Iris pigment epithelial cell (primary cell): ENCODE results near the gene NPL.

DNA sequence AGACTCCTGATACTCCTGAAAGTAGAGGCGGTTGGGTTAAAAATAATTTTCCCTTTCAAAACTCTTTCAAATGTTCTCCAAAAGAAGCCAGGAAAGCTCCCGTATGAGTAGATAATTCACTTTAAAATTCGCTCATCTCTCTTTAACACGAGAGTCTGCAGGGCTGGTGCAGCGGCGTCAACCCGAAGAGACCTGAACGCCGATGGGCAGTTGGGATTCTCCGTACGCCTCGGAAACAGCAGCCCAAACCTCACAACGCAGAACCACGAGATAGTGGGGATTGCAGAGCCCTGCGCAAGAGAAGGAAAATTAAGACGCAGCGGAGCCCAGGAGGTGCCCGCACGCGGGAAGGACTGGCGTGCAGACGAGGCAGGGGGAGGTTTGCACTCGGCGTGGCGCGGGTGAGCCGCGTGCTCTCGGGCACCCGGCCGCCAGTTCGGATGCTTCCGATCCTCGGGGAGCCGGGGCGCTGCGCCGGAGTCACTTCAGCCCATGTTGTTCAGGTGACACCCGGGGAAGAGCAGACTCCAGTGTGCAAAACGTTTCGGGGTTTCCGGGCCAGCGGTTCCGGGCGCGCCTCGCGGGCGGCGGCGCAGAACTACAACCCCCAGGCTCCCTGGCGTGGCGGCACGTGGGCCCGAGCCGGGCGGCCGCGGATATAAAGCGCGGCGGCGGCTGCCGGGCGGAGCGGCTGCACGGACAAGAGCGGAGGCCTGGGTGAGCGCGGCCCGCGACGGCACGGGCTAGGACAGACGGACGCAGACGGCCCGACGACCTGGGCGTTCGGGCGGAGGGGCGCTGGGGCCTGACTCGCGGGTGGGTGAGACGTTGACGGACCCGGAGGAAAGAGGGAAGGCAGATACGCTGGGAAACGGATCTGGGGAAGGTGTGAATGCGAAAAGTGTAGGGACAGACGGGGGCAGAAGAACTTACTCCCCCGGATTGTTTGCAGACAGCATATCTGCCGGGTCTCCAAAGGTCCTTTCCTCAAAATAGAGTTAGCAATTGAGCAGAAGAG, at the start of gene NPL:
NPL (plus strand) TSS at position 685 of the 1,018 bp plus-strand sequence.
- RRBS = 4% methylated on average over 31 of the region's 94 CpGs

DNA sequence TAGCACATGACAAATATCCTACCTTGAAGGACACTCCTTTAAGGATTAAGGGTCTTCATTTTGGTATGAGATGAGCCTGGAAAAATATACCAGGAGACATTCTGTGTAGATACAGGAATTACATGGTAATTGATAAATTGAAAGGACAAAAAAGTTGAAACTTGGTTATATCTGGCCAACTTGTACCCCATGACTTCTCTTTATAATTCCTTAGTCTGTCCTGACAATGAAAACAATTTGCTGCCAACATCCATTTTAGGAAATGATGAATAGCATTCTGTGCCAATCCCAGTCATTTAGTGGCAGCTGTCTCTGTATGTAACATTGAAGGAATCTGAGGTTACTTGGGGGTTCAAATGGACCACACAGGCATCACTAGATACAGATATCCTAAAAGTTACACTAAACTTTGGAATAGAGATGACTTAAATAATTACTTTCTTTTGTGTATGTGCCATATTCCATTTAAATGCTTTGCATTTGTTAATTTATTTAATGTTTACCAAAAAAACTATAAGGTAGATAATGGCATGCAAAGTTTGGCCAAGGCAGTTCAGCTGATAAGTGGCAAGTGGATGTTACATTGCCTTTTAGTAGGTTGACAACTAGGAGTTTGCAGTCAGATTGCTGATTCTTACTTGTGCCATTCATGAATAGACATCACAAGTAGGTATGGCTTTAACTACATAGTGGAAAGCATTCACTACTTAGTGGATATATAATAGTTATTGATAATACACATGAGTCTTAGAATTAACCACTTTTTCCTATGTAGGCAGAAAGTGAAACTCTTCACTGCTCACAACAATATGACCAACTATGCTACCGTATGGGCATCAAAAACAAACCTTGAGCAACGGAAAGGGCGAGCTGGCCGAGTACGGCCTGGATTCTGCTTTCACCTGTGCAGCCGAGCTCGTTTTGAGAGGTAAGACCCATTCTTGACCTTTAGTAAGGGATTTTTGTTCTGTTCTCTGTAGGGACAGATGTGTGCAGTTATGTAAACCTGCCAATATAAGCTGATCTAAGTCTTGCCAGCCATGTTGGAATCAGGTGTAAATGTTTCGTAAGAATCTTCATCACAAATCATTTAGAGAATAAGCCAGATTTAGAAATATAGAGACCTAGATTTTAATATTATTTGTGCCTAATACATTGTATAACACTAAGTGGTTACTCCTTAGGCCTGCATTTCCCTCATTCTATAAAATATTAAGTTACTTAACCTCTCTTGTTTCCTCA, 38.5 kb downstream of the DHX9 start:
- RRBS = no CpG with 5 or more reads among the region's 8 CpGs

DNA sequence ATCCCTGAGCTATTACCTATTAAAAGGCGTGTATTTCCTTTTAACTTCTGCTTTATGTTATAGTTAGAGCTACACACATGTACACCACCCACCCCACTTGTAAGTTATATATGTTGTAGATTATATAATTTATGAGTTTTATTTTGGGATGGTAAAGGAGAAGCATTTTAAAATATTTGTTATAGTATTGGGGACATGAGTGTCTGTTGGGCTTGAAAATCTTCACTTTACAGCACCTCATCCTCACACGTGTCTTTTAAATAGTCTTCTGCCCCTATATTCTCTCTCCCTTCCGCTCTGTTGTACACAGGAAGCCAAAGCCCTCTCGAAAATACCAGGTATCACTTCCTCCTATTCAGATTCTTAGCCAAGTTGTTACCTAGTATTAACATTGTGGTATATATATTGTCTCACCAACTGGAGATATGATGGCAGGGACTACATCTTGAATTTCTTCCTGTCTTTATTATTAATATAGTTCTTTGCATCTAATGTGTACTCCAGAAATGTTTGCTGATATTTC, 25.4 kb downstream of the LAMC1 start:
- RRBS = no CpG with 5 or more reads among the region's 4 CpGs

- RRBS = no CpG with 5 or more reads among the region's 7 CpGs
These were observed 34.0 kb downstream of the LAMC1 start for GRCh38 chr1:183057248-183057580.

DNA sequence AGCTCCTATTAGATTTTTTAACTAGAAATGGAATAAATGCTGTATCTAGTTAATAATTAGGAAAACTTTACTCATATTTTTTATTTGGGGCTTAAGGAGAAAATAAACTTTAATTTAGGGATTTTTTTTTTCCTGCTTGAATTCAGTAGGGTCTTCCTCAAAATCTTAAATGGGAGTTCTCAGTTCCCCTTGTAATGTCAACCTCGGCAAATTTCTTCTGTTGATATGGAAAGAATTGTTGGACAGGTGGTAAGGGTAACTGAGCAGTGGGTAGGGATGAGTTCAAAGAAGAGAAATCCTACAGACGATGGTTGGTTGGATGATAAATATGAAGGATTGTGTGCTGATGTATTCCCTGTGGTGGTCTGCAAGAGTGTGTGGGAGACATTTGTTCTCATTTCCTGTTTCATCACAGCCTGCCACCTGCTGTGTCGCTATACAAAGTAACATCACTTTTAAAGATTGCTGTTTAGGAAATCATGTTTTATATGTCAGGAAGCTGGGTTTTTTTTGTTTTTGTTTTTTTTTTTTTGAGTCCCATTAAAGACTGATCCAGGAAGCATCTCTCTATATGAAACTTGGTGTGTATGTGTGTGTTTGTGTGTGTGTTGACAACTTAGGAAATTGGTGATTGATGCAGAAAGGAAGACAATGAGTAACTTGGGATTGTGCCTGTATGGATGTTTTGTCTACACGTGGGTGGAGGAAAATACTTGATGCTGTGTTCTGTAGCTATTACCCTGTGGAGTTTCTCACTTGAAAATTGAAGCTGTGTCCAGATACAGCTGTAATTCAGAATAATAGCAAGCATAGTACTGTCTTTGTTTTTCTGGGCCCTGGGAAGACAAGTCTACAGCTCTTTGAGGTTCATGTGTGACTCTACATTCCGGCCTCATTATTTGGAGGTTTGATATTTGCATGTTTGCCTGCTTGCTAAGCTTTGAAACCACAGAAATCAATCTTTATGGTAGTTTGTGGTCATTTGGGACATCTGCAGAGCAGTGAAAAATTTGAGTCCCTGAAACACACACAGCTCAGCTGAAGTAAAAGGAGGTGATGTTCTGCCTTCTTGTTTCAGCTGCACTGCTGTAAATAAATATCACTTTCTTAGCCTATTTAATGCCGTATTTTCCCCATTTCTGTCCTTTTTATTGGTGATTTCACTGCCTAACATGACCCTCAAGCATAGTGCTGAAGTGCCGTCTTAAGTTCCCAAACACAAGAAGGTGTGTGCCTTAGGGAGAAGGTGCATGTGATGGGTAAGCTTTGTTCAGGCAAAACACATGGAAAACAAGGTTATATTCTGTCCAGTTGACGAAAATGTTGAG, 47.8 kb downstream of the LAMC1 start:
- RRBS = no CpG with 5 or more reads among the region's 8 CpGs

DNA sequence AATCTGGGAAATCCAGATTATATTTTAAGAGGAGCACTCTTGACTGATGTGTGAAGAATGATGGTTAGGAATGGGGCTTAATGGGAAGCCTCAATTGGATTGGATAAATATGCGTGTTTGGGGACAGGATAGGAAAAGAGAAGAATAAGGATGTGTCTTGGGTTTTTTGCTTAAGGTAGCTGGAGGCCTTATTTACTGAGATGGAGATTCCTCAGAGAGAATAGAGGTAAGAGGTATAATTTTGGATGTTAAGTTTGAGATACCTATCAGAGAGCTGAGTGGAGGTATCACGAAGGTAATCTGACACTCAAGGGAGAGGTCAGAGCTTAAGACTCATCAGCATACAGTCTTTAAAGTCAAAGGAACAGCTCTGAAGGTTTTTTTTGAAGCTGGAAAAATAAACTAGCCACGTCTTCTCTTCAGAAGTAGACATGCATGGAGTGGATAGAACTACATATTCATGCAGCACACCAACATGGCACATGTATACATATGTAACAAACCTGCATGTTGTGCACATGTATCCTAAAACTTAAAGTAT, 58.1 kb upstream of the LAMC2 start:
- RRBS = no CpG with 5 or more reads among the region's 3 CpGs

DNA sequence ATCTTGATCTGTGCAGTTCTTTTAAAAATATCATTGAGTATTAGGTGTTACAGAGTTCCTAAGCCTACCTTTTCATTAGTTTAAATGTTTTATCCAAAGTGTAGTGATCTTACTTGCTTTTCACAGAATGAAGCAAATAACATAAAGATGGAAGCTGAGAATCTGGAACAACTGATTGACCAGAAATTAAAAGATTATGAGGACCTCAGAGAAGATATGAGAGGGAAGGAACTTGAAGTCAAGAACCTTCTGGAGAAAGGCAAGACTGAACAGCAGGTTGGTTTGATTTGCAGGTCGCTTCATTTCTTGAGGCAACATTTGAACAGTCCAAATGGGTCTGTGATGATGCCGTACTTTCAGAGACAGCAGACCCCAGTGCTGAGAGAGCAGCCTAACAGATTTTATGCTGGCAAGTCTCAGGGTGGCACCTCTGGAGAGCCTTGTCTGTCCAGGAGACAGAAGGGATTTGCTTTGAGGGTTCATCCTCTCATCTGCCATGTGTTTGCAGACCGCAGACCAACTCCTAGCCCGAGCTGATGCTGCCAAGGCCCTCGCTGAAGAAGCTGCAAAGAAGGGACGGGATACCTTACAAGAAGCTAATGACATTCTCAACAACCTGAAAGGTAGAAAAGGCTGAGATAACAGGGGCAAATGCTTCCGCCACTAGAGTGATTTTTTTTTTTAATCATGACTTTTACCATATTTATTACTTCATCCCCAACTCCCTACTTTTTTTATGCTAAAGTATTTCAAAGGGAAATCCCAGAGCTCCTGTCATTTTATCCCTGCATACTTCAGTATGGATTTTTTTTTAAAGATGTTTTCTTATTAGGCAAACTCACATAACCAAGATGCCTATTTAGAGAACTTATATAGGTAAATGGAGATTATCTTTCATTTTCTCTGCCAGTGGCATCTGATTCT, 51.3 kb upstream of the LAMC2 start:
- RRBS = no CpG with 5 or more reads among the region's 7 CpGs

DNA sequence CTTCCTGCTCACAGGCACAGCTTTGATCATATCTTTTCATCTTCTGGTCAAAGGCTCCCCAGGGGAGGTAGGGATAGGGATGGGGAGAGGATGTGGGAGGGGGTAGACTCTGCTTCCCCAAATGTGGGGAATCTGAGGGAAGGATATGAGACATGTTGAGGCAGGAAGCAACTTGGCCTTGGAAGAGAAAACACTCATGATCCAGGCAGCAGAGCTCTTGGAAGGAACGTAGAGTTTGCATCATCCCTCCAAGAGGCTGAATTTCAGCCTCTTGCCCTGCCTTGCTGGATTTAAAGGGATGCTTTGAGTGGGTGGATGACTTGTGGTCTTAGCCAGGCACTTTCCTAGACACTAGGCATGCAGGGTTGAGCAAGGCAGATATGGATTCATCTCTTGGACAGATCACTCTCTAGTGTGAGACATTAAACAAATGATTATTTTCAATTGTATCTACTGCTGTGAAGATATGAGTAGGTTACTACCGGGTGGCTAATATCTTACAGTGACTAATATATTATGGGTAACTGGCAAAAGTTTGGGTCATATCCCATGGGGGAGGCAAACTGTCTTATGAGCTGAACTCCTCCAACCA, 82.0 kb downstream of the LAMC2 start:
- RRBS = no CpG with 5 or more reads among the region's 2 CpGs

DNA sequence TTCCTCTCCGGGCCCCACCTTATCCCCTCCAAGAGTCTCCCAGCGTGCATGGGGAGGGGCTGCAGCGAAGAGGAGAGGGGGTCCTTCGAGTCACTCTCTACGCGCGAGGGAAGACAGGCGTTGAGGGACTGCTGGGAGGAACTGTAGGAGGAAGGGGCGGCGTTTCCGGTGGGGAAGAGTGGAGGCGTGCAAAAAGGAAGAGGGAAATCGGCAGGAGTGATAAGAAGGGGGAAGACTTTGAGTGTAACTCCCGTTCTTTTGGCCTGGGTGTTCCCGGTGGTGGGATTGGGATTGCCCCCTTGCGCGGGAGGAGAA, 487 bp upstream of the SMG7 start:
- RRBS = 2% methylated on average over 3 of the region's 17 CpGs

- RRBS = no CpG with 5 or more reads among the region's 9 CpGs
These were observed 22.0 kb downstream of the NCF2 start for GRCh38 chr1:183568197-183568805.

GRCh38 chr1:183583584-183583940, 6.7 kb downstream of the NCF2 start:
- RRBS = no CpG with 5 or more reads among the region's 5 CpGs

DNA sequence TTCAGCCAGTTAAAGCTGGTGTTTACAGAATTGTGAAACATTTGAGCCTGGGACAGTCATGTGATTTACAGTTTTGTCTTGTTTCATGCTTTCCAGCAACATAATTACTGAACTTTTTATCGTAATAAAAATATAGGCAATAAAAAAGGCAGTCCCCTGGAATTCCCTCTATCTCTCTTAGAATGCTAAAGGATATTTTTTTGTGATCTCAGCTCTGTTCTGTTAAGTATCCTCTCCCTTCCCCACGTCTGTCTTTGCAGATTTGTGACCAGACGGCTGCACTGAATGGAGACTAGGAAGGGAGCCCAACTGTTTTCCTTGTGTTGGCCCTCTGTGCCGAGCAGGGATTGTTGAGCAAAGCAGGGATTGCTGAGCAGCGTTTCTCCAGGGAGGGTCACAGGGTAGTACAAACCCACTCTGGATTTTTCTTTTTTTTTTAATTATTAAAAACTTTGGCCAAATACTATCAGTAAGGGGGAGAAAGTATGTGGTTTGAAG, 70.2 kb upstream of the RGL1 start:
- RRBS = no CpG with 5 or more reads among the region's 5 CpGs

GRCh38 chr1:183806731-183807281, 1.9 kb downstream of the RGL1 start:
- RRBS = no CpG with 5 or more reads among the region's 3 CpGs

- RRBS = 3% methylated on average over 25 of the region's 47 CpGs
These were observed 778 bp downstream of the COLGALT2 start for GRCh38 chr1:184036716-184037184.

GRCh38 chr1:184152132-184153035, 100.9 kb downstream of the TSEN15 start:
- RRBS = no CpG with 5 or more reads among the region's 15 CpGs

DNA sequence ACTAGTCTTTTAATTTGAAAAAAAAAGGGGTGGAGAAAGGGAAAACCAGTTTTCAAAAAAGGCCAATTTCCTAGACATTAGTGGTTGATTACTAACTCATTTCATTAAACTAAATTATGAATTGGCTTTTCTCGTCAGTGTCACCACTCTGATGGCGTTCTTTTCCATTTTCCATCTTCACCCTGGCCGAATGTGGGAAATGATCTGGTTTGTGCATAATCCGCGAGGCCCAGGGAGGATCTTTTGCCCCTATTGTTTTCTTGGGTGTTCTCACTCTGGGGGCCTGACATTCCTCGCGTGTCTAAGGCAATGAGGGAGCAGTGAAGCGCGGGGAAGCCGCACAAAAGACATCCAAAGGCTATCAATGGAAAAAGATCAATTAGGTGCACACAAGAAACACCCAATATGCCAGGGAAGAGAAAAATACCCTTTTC, 1.1 kb upstream of the C1orf21 start:
- RRBS = no CpG with 5 or more reads among the region's 10 CpGs

DNA sequence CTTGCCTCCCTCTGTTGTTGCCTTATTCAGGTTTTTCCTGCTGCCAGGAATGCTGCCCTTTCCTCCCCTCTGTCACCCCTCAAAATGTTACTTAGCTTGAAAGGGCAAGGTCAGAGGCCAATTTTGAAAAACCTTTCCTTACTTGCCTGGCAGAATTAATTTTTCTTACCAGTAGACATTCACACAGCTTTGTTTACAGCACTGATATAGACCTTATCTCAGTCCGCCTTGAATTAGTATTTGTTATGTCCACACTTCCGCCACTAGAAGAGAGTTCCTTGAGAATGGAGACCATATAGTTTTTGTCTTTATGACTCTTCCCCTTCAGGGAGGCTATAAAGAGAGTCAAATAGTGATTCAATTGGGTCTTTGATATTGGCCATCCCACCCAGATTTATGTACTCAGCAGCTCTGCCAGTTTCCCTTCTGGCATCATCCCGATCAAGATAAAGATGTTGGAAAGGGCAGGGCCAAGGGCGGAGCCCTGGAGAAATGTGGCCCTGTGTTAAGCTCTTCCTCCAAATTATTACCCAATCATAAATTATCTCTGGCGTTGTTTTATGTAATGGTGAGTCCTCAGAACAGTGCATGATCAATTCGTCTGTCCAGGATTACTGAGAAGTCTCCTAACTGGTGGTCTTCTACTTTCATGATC, 38.9 kb downstream of the C1orf21 start:
- RRBS = no CpG with 5 or more reads among the region's 6 CpGs

DNA sequence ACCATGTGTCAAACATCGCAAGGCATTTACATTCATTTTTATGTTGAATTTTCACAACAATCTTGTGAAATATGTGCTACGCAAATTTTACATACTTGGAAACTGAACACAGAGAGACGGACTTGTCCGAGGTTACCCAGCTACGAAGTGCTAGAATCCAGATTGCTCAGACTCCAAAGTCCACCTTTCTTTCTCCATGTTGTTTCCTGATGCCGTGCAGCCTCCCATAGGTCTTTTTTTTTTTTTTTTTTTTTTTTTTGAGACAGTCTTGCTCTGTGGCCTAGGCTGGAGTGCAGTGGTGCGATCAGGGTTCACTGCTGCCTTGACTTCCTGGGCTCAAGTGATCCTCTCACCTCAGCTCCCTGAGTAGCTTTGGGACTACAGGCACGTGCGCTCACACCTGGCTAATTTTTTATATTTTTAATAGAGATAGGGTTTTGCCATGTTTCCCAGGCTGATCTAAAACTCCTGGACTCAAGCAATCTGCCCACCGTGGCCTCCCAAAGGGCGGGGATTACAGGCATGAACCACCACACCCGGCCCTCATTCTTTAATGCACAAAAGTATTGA, 92.6 kb downstream of the C1orf21 start:
- RRBS = no CpG with 5 or more reads among the region's 12 CpGs

DNA sequence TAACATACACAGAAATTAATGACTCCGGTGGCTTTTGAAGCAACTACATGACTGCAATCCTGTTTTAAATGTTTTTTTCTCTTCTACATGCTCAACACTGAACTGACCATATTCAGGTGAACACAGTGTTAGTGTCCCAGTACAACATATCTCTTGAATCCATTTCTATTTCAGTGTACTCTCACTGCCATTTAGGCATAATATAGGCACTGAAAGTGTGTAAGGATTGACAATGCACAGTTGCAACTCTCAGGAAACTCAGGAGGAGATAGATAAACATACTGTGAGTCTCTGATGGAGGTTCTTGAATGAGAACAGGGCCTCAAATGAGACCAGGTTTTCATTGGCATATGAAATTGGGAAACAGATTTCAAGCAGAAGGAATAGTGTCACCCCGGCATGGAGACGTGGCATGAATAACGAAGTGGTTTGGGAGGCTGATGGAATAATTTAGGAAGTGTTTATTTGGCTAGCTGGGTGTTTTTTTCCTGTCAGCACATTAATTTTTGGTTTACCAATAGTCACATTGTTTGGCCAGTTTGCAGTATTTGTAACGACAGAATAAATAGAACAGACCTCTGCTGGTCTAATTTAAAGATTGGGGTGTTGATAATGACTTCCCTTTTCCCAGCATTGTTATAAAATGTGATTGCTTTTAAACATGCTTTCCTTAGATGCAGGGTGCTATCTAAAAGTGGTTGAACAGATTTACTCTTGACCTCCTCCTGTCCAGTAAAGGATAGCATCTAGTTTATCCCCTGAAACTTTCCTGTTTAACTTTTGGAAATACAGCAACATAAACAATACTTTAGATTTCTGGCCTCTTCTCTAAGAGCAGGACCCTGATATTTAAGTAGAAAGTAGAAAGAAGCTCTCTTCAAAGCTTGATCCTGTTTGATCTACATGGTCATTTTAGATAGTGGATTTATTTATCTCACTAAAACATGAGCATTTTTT, 132.0 kb downstream of the C1orf21 start:
- RRBS = no CpG with 5 or more reads among the region's 5 CpGs

DNA sequence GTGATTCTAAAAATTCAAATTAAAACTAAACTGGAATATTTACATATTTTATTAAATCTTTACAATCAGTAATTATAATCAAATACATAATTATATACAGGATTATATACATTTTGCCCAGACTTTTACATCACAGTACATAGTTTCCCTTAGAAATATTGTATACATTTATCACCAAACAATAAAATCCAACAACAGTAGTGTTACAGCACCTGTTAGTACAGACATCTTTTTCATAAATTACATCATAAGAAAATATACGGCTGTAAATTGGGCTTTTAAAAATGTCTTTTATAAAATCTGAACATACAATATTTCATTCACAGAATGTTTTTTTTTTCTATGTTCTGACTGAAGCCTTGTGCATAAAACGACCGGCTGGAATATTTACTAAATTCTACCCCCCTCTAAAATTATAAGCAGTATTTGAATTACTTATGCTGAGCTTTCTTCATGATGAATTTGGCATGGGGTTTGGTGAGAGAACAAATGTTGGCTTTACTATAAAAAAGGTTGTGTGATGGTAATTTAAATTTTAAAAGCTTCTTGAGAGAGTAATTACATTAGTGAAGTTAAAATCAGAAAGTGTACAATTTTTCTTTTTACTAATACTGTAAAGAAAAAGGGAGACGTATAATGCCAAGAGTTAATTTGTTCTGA, 64.1 kb downstream of the EDEM3 start:
- RRBS = no CpG with 5 or more reads among the region's 4 CpGs